Duodenum (tissue), 1 donor: ENCODE measurements around the genes BCAR1 and CFDP1.

- PRO-cap = no peak
These were observed 5.5 kb downstream of the RFWD3 start for GRCh38 chr16:74660959-74661800.

GRCh38 chr16:74695794-74696349 is 4.8 kb downstream of the MLKL start:
- PRO-cap = unidirectional peak, plus-strand start at chr16:74696103

- PRO-cap = no peak
These were observed 24.0 kb upstream of the MLKL start for GRCh38 chr16:74724320-74725460.

DNA sequence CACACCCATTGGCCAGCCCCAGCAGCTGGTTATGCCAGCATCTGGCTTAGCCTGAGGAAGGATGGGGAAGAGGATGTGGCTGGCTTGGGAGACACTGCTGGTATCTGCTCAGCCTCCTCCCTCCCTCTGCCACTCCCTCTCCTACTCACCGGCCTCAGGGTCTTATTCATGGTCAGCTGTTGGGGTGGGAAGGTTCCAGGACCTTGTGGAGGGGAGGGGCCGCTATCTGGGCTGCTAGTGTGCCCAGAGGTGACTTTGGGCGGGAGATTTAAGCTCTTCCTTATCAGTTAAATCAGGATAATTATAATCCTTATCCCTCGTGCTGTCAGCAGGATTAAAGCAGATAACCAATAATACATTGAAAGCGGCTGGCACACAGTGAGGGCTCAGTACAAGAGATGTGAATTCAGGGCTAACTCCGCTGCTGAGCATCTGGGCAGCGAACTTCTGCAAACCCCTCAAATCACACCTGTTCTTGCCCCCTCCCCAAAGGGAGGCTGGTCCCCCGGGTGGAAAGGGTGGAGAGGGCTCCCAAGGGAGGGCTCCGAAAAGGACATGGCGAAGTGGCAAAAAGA is 36.1 kb upstream of the MLKL start:
- PRO-cap = no peak

DNA sequence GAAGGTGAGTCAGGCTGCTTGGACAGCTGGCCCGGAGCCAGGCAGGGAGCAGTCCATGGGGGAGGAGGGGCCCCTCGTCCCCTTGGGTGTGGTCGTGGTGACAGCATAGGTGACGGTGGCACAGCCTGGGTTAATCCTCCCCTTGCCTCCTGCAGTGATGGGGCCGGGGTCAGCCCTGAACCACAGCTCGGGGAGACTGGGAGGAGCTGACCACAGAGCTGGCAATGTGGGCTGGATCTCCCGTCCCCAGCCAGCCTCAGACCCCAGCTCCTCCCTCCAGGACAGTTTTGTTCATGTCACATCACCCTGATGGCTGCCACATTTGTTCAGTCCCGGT is 36.4 kb downstream of the FA2H start:
- PRO-cap = no peak

DNA sequence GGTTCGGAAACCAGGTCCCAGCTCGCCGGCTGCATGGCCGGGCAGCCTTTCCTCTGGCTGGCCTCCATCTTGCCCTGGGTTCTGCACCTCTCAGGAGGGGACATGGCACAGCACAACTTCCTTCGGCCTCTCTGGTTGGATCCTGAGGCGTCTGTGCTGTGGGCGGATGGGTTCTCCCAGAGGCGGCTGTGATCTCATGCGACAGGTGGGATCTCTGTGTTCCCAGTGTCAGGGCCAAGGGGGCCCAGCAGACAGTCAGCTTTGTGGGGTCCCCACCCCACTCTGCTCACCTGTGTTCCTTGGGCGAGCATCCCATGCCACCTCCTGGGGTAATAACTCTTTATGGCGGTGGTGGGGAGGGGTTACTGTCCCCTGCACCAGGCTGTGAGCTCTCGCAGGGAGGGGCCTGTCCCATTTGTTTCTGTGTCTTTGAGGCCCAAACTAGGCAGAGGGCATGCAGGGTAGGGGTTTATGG is 35.8 kb downstream of the FA2H start:
- PRO-cap = no peak

- PRO-cap = no peak
These were observed 69.0 kb upstream of the FA2H start for GRCh38 chr16:74843588-74844102.

GRCh38 chr16:74903772-74904326 is 81.1 kb downstream of the WDR59 start:
- PRO-cap = no peak

GRCh38 chr16:74912163-74912523 is 72.8 kb downstream of the WDR59 start:
- PRO-cap = no peak

DNA sequence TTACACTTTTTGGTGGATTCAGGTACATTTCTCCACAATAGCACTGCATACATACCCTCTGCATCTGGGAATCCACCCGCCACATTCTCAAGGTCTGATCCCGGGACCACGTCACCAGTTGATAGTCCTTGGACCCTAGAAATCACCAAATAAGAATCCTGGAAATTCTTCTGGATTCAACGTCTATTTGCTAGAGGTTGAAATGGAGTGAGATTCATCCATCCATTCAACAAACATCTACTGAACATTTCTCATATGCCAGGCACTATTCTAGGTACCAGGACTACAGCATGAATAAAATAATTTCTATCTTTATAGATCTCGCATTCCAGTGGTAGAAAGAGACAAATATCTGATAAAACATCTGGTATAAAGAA is 67.1 kb downstream of the WDR59 start:
- PRO-cap = no peak

GRCh38 chr16:75054026-75054641 is 55.3 kb downstream of the ZNRF1 start:
- PRO-cap = no peak

- PRO-cap = no peak
These were observed 21.1 kb downstream of the ZFP1 start for GRCh38 chr16:75169394-75169920.

- PRO-cap = no peak
These were observed 970 bp downstream of the CTRB1 start for GRCh38 chr16:75219766-75220150.

DNA sequence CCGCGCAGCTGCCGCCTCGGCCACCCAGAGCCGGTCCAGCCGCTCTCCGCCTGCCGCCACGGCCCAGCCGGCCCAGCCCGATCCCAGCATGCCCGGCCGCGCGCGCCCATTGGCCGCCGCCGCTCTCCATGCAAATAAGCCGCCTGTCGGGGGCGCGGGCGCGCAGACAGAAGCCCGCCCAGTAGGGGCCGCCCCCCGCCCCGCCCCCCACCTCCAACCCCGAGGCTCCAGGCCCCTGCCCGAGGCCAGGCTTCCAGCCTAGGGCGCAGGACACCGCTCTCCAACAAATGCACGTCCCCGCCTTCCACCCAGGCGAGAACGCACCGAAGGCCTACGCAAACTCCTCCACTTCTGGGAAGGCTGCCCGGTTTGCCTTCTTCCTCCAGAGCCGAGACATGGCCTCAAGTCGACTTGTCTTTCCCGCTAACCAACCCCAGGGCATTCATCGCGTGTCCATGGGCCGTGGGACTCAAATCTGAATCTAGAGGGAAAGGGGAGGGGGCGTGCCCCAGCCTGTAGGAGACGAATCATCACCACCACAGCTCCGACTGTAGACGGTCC is at the start of gene BCAR1:
TSS of gene BCAR1 (minus strand) at position 37 of the 561 bp plus-strand sequence.
- PRO-cap = bidirectional peak, plus-strand start at position 315 of the sequence, minus-strand start at position 37 of the sequence

GRCh38 chr16:75432697-75433681 is at the start of gene CFDP1:
Gene CFDP1 (minus strand): TSS chr16:75433503.
- PRO-cap = bidirectional peak, plus-strand start at chr16:75433124, minus-strand start at chr16:75432970; unidirectional peak, minus-strand start at chr16:75433481

- PRO-cap = no peak
These were observed 1.1 kb upstream of the CFDP1 start for GRCh38 chr16:75434316-75434924.

- PRO-cap = no peak
These were observed 3.1 kb downstream of the TMEM231 start for GRCh38 chr16:75552784-75553437.

- PRO-cap = no peak
These were observed 1.2 kb downstream of the TERF2IP start for GRCh38 chr16:75648833-75649195.

DNA sequence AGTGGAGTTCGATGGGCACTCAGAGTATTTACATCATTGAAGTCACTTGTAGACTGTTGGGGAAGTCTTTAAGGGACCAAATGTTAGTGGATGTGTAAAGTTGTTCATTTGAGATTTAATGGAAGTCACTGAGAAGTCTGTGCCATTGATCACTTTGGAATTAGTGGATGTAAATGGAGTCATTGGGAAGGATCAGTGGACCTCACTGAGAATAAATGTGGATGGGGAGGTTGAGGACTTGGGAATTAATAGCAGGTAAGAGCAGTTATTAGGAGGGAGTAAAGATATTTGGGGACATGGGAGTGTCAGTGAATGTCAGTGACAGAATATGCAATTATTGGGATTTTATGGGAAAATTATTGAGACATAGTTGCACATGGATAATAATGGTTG is 1.1 kb downstream of the MON1B start:
- PRO-cap = no peak

- PRO-cap = no peak
These were observed 403.4 kb downstream of the WWOX start for GRCh38 chr16:78502705-78503369.